Colon Carcinoma Metastatic in the Lung (tissue), 2 donors: ENCODE data around the gene SNX9.

DNA sequence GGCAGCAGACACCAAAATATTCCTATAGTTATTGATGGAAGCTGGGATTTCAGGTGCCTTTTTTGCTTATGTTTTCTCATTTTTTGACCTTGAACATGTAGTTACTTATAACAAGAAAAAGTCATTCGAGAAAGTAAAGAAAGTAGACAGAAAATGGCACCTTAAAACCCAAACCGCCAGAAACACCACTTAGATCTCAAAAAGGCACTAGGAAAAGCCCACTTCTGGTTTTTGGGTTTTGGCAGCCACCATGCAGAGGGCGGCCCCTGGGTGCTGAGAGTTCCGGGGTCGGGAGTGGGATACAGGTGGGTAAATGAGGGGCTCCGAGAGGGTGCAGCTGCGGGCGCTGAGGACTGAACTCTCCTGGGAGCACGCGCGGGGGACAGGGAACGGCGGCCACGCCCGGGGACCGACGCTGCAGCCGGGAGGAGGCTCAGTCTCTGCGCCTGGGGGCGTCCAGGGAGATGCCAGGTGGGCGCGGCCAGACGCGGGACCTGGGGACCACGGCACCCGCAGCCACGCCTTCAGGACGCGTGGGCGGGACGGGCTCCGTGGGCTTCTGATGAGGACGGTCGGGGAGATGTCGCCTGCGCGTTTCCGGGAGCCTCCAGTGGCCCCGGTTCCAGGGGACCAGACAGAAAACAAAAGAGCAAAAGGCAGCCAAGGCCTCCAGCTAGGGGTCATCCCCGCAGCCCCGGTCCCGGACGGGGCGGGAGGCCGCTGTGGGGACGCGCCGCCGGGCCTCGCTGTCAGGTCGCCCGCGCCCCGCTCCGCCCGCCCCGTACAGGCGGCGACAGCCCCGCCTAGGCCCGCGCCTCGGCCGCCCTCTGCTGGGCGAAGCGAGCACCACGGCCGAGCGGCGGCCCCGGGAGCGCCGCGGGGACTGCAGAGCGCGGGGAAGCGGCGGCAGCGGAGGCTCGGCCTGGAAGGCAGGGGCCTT, 49.0 kb downstream of the TMEM242 start:
- PRO-cap, 2 experiments: peak in 2 of 2 experiments; most common plus-strand start position 562 of the sequence (in 1); most common minus-strand start position 423 of the sequence (in 1)

GRCh38 chr6:157312011-157312751, 11.1 kb downstream of the TMEM242 start:
- PRO-cap, 2 experiments: no peak in any of the 2 experiments

DNA sequence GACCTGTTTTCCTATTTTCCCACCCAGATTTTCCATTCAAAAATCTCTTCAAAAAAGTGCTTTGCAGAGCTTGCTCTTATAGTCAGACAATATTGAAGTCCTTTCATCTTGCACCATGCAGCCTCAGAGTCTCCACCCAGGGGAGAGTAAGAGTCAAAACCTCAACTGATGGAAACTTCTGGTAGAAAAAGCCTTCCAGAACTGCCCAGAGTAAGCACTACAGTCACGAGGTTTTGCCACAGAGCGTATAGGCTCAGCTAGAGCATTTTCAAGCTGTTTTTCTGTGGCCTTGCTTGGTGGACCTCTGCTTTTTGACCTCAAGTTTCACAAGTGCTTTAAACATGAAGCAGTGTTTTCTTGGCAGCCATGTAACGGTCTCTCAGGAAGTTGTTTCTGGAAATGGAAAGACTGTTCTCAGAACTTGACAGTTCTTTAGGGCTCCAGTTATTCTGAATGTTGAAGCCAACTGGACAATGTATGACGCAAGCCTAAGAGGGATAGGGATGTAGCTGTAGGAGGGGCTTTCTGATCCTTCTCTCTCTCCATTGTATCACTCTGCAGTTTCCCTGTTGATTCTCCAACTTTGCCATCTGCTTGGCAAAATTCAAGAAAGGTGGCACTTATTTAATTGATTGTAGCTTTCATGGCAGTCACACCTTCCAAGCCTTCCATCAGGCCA, 146.5 kb downstream of the ZDHHC14 start:
- PRO-cap, 2 experiments: no peak in any of the 2 experiments

DNA sequence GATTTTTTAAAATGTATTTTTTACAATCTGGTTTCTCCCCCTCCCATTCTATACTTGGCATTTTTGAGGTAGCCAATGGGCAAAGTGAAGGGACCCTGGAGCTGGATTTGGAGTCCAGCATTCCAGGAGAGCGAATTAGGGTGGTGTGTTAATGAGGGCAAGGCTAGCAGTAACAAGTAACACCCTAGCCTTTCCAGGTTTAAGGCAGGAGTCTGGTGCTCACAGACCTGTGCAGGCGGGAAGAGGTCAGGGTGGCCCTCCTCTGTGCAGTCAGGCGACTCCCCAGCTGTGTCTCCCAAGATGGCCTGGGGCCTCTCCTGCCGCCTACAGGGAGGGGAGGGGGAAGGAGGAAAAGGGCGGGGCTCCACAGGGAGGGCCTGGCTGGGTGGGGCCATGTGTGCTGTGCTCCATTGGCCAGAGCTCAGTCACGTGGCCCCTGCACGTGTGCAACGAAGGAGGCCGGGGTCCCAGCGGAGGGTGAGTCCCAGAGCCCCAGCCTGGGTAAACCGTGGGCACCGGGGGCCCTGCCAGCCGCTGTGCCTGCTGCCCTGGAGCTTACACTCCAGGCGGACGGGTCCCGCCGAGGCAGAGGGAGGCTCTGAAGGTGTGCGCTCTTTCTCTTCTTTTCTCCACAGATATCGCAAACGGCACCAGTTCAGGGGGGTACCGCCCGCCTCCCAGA, 211.5 kb downstream of the ZDHHC14 start:
- PRO-cap, 2 experiments: no peak in any of the 2 experiments

DNA sequence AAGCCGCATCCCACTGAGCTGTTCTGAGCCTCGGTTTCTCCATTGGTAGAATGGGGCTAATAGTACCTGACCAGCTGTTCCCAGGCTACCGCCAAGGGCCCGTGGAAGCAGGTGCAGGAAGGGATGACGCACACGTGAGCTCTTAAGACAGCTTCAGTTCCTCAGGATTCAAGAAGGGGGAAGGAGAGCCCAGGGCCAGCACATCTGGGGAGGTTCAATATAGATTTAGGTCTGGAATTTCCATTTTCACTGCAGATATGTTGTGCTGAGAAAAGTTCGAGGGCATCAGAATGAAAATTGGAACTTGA, 61.4 kb upstream of the SNX9 start:
- PRO-cap, 2 experiments: no peak in any of the 2 experiments

DNA sequence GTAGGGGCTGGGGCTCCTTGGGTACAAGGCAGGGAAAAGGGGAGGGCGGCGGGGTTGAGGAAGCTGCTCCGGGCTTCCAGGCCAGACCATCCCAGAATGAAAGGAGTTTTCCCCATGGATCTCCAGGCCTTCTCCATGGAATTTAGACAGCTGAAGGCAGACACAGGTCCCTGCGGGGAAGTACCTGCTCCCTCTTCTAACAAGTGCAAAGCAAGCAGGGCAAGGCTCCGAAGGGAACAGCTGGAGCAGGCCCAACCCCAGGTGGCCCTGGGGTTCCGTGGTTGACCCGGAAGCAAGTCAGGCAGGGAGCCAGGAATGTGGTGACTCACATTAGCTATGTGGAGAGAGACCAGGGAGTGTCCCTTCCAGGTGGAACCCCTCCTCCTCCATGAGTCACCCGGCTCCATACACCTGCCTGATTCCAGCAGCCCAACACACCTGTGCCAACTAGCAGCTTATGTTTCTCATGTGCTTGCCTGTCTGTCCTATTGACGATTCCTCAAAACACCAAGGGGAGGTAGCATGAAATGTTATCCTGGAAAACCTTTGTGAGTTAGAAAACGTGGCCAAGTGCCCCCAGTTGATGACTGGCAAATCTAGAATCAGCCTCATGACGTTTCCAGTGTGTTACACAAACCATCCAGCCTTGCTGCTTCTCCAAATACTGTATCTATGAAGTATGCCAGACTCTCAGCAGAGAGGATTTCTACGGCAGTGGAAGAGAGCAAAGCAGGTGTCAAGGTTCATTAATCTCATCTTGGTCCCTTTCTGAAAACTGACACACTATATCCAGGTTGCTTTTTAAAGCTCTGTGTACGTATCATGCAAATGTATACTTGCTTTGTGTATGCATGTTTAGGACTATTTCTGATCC, 59.6 kb upstream of the SNX9 start:
- PRO-cap, 2 experiments: peak in 2 of 2 experiments; most common plus-strand start position 408 of the sequence (in 1); most common minus-strand start position 205 of the sequence (in 2)

DNA sequence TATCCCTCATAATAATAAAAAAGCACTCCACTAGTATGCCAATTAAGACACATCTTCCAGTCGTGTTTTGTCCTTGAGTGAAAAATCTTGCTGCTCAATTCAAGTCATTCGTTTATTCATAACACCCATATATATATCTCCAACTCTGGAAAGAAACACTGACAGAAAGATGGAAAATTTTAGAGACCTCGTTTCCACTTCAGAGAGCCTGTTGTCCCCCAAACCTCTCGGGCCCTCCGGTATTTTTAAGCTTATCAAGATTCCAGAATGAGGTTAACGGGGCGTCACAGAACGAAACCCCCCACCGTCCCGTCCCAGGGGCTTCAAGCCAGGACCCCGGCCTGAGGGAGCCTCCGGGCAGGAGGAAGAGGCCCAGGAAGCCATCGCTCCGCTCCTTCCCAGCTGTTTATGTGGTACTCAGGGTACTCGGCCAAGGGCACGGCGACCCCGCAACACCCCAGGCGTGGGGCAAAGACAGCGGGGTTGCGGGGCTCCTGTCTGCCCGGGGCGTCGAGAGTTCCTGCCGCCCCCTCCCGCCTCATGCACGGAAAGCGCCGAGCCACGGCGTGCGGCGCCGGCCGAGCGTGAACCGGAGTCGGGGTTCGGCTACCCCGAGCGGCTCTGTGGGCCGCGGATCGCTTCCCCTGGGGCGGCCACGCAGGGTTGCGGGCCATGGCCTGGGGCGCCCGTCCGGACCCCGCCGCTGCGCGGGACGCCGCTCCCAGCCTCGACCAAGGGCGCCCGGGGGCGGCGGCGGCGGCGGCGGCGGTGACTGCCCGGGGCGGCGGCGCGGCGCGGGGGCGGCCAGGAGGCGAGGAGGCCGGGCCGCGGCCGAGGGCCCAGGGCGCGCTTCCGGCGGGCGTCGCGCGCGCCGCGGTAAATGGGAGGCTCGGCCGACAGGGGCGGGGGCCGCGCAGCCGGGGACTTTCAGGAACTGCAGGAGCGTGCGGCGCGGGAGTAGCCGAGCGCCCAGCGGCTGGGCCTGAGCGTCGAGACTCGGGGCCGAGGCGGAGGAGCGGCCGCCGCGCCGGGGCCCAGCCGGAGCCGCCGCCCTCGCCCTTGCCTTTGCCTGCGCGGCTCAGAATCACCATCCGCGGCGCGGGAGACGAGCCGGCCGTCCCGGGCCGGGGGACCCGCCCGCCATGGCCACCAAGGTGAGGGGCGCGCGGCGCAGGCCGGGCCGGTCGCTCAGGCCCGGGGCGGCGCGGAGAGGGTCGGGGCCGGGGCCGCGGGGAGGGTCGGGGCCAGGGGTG, at the start of gene SNX9:
SNX9 (plus strand) TSS at position 954 of the 1,253 bp plus-strand sequence.
- PRO-cap, 2 experiments: peak in 2 of 2 experiments; most common plus-strand start position 923 of the sequence (in 1); most common minus-strand start position 854 of the sequence (in 2)

- PRO-cap, 2 experiments: no peak in any of the 2 experiments
These were observed 66.8 kb downstream of the SNX9 start for GRCh38 chr6:157889727-157890397.

GRCh38 chr6:157892472-157892644, 69.3 kb downstream of the SNX9 start:
- PRO-cap, 2 experiments: no peak in any of the 2 experiments

DNA sequence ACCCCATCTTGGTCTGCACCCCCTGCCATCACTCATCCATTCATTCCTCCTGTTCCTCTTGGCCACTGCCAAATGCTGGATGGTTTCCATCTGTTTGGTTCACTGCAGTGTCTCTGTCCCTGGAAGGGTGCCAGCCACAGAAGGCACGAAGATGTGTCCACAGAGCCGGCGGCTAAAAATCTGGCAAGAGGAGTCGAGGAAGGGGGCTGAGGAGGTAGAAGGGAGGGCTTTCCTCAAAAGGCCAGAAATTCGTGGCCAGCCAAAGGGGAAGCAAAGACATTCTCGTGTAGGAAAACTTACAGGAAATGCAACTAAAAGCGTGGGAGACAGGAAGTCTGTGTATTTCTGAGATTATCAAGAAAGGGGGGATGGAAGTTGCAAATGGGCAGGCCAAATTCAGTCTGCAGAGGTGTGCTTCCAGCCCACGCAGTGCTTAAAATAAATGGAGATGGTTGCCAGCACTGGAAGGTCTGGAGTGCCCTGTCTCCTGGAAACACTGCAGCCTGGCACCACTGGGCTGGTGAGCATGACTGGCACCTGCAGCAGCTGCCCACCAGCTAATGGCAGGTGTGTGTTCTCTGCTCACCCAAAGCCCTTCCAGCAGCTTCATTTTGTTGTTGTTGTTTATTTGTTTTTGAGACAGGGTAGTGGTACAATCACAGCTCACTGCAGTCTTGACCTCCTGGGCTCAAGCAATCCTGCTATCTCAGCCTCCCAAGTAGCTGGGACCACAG, 27.8 kb downstream of the SYNJ2 start:
- PRO-cap, 2 experiments: no peak in any of the 2 experiments

- PRO-cap, 2 experiments: peak in 1 of 2 experiments; most common plus-strand start chr6:158183678 (in 1)
These were observed 15.4 kb downstream of the GTF2H5 start for GRCh38 chr6:158183516-158183981.

- PRO-cap, 2 experiments: peak in 2 of 2 experiments; most common plus-strand start chr6:158231795 (in 2); most common minus-strand start chr6:158231735 (in 2)
These were observed 63.3 kb downstream of the GTF2H5 start for GRCh38 chr6:158231344-158231960.

- PRO-cap, 2 experiments: no peak in any of the 2 experiments
These were observed 12.0 kb downstream of the TULP4 start for GRCh38 chr6:158323956-158325019.

GRCh38 chr6:158479726-158479972, 80.2 kb upstream of the TMEM181 start:
- PRO-cap, 2 experiments: no peak in any of the 2 experiments

DNA sequence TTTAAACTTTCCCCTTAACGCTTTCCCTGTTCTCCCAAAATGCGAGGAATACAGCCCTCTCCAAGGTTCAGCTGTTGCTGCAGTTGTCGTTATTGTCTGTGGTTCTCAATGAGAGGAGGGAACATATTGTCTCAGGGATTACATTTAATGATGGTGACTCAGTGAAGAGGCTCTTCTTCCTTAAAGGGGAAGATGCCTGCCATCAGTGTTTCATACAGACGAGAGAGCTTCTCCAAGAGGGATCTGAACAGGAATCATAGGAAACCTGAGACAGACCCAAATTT, 59.9 kb upstream of the TMEM181 start:
- PRO-cap, 2 experiments: no peak in any of the 2 experiments

GRCh38 chr6:158536892-158537638, 22.8 kb upstream of the TMEM181 start:
- PRO-cap, 2 experiments: peak in 2 of 2 experiments; most common plus-strand start chr6:158537251 (in 1); most common minus-strand start chr6:158536975 (in 2)

DNA sequence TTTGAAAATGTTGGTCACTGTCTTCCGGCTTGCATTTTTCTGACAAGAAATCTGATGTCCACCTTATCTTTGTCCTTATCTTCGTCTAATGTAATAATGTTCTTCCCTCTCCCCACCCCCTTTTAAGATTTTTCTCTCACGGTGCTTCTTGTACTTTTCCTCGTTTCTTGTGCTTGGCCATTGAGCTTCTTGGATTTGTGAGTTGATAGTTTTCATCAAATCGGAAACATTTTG, 41.7 kb downstream of the DYNLT1 start:
- PRO-cap, 2 experiments: no peak in any of the 2 experiments

- PRO-cap, 2 experiments: no peak in any of the 2 experiments
These were observed 9.8 kb downstream of the DYNLT1 start for GRCh38 chr6:158634630-158635318.

- PRO-cap, 2 experiments: no peak in any of the 2 experiments
These were observed 5.7 kb downstream of the SYTL3 start for GRCh38 chr6:158655175-158656301.

DNA sequence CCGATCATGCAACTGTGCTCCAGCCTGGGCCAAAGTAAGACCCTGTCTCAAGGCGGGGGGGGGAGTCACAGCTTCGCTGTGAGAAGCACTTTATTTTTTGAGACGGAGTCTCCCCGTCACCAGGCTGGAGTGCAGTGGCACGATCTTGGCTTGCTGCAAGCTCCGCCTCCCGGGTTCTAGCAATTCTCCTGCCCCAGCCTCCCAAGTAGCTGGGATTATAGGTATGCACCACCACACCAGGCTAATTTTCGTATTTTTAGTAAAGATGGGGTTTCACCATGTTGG, 54.1 kb downstream of the EZR start:
- PRO-cap, 2 experiments: no peak in any of the 2 experiments